Peritoneum (tissue), 1 donor: ENCODE data around the genes HFE, H2BC10, BTN2A2 and POM121L2.

GRCh38 chr6:26087015-26088301, at the start of gene HFE:
HFE (plus strand) TSS chr6:26087429.
- PRO-cap, result no peak

DNA sequence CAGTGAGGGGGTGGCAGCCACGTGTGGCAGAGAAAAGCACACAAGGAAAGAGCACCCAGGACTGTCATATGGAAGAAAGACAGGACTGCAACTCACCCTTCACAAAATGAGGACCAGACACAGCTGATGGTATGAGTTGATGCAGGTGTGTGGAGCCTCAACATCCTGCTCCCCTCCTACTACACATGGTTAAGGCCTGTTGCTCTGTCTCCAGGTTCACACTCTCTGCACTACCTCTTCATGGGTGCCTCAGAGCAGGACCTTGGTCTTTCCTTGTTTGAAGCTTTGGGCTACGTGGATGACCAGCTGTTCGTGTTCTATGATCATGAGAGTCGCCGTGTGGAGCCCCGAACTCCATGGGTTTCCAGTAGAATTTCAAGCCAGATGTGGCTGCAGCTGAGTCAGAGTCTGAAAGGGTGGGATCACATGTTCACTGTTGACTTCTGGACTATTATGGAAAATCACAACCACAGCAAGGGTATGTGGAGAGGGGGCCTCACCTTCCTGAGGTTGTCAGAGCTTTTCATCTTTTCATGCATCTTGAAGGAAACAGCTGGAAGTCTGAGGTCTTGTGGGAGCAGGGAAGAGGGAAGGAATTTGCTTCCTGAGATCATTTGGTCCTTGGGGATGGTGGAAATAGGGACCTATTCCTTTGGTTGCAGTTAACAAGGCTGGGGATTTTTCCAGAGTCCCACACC, 3.5 kb downstream of the HFE start:
- PRO-cap, result no peak

DNA sequence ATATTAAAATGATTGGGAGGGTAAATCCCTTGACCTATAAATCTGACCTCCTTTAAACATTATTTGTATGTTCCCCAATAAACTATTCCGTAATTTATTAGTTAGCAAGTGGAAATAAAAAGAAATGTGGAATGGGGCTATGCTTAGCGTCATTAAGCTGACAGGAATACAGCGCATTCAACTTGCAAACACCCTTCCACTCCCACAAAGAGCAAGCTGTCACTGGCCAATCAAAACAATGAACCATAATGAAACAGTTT, 251 bp upstream of the H4C3 start:
- PRO-cap, result no peak

GRCh38 chr6:26131619-26132718, 8.0 kb downstream of the H2AC6 start:
- PRO-cap, result no peak

DNA sequence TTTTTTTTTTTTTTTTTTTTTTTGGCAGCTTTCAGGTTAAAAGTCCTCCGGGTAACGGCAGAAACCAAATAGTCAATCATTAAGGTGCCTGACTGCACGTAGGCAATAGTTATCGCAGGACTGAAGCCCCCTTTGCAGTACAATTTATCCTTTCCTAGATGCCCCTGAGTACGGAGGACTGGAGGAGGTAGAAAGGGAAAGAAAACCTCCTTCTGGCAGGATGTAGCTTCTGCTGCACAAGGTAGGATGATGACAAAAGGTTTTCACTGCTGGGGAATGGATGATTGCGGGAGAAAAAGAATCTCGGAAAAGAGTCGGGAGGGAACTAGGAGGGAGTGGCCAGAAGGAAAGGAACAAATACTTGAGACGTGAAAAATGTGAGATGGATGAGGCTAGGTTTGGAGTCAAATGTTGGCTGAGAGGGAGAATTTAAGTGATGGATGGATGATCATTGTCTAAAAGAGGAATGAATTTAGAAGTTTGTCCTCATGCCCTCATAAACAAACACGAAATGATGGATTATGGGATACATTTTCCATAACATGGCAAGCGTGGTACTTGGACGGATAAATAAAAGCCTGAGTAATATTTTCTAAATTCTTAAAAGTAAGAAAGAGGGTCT, 1.4 kb downstream of the H2BC5 start:
- PRO-cap, result no peak

DNA sequence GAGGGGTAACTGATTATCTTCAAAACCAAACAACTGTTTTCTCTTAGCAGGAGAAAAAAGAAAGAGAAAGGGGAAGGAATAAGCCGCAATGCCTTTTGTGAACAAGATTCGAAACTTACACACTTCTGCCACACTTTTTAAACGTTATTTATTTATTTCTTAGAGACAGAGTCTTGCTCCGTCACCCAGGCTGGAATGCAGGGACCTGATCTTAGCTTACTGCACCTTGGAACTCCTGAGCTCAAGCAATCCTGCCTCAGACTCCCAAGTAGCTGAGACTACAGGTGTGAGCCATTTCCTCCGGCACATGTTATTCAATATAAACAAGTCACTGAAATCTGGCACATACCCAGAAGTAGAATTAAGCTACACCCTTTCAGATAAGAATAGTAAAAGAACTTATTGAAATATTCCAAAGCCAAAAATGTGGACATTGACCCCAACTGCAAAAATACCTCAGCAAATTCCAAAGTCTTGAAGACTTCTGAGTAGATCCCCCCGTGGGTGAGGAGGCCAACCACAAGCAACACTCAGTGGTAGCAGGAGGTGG, 5.8 kb downstream of the H2BC5 start:
- PRO-cap, result no peak

DNA sequence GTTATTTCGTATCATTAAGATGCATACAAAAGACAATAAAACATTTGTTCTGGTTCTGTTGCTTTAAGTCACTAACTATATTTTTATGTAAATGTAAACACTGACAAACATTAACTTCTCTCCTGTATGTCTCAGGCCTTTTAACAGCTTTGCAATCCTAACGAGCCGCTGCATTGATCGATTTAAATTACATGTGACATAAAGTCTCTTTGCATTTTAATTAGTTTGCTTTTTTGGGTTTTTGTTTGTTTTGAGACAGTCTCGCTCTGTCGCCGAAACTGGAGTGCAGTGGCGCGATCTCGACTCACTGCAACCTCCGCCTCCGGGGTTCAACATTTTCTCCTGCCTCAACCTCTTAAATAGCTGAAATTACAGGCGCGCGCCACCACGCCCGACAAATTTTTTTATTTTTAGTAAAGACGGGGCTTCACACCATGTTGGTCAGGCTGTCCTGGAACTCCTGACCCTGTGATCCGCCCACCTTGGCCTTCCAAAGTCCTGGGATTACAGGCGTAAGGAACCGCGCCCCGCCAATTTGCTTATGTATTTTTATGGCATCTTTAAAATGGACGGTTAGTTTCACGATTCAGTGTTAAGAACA, 893 bp downstream of the H2AC7 start:
- PRO-cap, result no peak

DNA sequence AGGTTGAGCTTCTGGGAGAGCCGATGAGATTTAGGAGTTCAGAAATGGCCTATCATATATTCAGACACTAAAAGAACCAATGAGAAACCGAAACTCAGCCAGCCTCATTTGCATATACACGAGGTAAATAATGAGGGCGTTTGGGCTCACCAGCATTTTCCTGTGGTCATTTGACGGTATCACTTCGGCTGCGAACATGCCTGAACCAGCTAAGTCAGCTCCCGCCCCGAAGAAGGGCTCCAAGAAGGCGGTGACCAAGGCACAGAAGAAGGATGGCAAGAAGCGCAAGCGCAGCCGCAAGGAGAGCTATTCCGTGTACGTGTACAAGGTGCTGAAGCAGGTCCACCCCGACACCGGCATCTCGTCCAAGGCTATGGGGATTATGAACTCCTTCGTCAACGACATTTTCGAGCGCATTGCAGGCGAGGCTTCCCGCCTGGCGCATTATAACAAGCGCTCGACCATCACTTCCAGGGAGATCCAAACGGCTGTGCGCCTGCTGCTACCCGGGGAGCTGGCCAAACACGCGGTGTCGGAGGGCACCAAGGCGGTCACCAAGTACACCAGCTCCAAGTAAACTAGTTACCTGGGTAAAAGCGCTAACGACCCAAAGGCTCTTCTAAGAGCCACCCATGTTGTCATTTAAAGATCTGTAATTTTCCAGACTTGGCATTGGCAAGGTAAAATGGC, at the start of gene H2BC10:
TSS of gene H2BC10 (plus strand) at position 152 of the 690 bp plus-strand sequence.
- PRO-cap, result unidirectional peak, plus-strand start at position 155 of the sequence

DNA sequence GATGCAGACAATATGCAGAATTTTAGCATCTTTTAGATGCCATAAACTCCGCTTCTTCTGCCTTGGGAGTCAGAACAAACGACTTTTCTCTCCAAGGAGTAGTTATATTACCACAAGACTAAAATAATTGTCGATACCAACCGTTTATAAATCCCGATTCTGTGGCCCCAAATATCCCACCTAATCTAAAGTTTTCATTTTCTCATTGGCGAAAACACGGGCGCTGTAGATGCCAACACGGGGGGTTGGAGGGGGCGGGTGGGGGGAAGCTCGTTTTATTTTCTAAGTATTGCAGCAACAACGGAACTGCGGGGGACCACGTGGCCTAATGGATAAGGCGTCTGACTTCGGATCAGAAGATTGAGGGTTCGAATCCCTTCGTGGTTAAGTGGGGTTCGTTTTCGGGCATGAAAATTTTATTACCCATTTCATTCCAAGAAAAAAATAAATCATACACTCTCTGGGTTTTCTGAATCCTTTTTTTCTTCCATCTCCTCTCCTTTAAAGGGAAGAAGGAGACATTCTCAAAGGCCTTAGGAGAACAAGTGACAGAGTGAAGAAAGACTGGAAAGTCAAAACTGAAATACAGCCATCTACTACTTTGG, 14.1 kb upstream of the H4C8 start:
- PRO-cap, result no peak

- PRO-cap, result no peak
Measured at GRCh38 chr6:26331421-26331788, 33.6 kb upstream of the BTN3A2 start.

GRCh38 chr6:26383028-26384112, at the start of gene BTN2A2:
BTN2A2 (plus strand) TSS chr6:26383108.
- PRO-cap, result no peak

- PRO-cap, result no peak
Measured at GRCh38 chr6:26459365-26459890, 1.7 kb downstream of the BTN2A1 start.

GRCh38 chr6:26537021-26538079, 816 bp upstream of the HMGN4 start:
- PRO-cap, result bidirectional peak, plus-strand start at chr6:26537497, minus-strand start at chr6:26537345; unidirectional peak, plus-strand start at chr6:26538049

GRCh38 chr6:26555686-26555885, 17.4 kb downstream of the HMGN4 start:
- PRO-cap, result no peak

GRCh38 chr6:26575288-26575805, 21.4 kb upstream of the ABT1 start:
- PRO-cap, result no peak

- PRO-cap, result unidirectional peak, minus-strand start at chr6:27177293
Measured at GRCh38 chr6:27177017-27178244, 30.5 kb downstream of the H2AC12 start.

DNA sequence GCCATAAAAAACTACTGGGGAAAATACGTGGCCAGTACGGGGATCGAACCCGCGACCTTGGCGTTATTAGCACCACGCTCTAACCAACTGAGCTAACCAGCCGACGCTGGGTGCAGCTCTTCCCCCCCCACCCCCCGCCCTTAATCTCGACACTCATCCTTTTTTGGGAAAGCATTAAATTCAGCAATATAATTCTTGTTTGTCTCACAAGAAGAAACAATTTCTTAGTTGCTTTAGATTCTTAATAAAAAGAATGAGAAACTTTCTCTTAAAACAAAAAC, 27.6 kb downstream of the PRSS16 start:
- PRO-cap, result no peak

- PRO-cap, result no peak
Measured at GRCh38 chr6:27312198-27313043, at the start of gene POM121L2. POM121L2 (minus strand) TSS chr6:27312273.

- PRO-cap, result no peak
Measured at GRCh38 chr6:27374758-27375596, 13.6 kb upstream of the ZNF391 start.

- PRO-cap, result no peak
Measured at GRCh38 chr6:27472074-27472604, 766 bp downstream of the ZNF184 start.